ENCODE results near the genes KRTAP19-2, KRTAP20-4 and HUNK.

GRCh38 chr21:28754075-28754720, 131.0 kb downstream of the N6AMT1 start:
- PRO-cap, result no peak

GRCh38 chr21:29002424-29003198, 9.9 kb upstream of the LTN1 start:
- PRO-cap, result bidirectional peak, plus-strand start at chr21:29002854, minus-strand start at chr21:29002781

DNA sequence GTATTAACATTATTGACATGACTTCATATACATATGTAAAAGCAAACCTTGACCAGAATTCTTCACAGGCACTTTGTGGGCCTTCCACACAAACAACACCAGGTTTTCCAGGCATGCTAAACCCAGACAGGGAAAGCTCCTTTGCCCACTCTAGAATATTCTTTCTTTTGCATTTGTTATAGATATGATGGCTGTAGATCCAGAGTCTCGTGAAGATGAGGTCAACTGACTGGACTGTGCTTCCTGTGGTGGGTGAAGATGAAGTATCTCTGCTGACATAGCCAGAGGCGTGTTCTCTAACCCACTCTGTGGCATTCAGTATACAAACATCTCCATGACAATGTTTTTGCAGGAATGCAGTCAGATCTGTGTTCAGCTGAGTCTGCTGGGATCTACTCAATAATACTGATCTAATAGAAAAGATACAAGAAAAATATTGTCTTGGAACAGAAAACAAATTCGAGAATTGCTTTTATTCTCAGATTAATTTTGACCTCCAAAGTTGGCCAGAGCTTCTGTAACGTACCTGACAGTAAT, 11.4 kb downstream of the RWDD2B start:
- PRO-cap, result no peak

- PRO-cap, result no peak
Observed at GRCh38 chr21:29076867-29078132, 3.9 kb upstream of the CCT8 start.

- PRO-cap, result no peak
Observed at GRCh38 chr21:29174558-29175072, 44.2 kb downstream of the MAP3K7CL start.

DNA sequence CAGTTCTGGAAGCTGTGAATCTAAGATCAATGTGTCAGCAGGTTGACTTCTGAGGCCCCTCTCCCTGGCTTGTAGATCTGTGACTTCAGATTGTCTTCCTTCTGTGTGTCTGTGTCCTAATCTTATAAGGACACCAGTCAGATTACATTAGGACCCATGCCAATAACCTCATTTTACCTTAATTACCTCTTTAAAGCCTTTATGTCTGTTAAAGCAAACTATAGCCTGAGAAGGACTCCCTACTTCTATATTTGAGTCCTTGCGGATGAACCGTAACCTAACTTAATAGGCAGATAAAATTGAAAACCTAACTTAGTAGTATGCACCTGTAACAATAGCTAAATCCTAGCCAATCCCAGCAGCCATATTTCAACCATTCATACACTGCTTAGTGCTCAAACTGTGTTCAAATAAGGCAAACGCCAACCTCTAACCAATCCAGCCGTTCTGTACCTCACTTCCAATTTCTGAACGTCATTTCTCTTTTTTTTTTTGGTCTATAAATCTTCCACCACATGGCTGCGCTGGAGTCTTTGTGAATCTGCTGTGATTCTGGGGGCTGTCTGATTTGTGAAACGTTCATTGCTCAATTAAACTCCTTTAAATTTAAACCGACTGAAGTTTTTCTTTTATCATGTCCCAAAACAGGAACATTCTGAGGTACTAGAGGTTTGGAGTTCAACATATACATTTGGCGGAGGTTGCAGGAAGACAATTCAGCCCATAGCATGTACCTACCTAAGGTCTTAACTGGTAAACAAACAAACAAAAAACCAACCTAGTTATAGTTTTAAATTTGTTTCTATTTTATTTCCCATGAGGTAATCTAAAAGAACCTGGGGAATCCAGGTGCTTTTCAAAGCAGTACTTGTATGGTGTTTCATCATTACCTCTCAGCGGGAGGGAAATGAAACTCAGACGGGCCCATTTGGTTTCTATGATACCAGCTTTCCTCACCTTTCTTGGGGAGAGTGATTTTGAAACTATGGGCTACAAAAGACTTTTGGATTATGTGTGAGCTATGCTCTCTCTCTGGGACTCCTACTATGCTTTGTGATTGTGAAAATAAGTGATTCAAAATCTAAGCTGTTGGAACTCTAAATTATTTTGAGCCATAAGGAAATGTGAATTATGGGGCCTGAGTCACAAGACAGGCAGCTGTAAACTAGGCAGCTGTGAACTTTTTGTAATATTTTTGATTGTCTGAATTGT, 65.5 kb upstream of the BACH1 start:
- PRO-cap, result no peak

- PRO-cap, result no peak
Observed at GRCh38 chr21:29325878-29326437, 27.2 kb downstream of the BACH1 start.

- PRO-cap, result no peak
Observed at GRCh38 chr21:29346355-29347021, 47.8 kb downstream of the BACH1 start.

- PRO-cap, result no peak
Observed at GRCh38 chr21:29769356-29769868, 170.4 kb downstream of the GRIK1 start.

DNA sequence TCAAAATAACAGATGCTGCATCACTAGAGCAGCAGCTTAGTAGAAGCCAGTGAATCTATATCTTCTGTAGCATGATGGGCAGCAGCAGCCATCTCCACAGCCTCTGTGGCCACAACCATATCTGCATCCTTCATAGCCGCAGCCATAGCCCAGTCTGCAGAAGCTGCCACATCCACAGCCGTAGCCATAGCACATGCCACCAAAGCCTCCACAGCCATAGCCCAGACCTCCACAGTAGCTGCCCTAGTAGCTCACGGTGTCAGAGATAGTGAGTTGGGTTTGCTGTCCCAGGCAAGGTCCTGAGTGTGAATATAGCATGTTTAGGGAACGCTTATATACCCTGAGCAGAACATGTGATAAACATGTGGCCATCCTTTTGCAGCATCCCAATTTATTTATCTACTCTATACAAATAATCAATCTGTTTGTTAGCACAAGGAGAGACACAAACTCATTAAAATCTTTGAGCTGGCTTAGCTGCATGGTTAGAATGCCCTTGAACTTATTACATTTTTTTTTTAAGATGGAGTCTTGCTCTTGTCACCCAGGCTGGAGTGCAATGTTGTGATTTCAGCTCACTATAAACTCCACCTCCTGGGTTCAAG, at the start of gene KRTAP19-2:
TSS of gene KRTAP19-2 (minus strand) at position 283 of the 605 bp plus-strand sequence.
- PRO-cap, result no peak

DNA sequence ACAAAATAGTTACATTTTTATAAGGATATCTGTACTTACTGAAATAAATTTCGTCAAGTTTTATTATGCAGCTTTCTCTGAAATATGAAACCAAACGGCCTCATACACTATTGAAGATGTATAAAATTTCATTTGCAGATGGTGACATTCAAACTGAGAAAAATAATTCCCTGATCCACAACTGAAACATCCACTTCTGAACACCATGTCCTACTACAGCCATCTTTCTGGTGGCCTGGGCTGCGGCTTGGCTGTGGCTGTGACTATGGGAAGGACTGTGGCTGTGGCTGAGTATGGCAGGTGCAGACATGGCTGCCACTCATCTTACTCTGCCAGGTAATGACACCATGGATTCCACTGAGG, at the start of gene KRTAP20-4:
TSS of gene KRTAP20-4 (plus strand) at position 175 of the 363 bp plus-strand sequence.
- PRO-cap, result no peak

DNA sequence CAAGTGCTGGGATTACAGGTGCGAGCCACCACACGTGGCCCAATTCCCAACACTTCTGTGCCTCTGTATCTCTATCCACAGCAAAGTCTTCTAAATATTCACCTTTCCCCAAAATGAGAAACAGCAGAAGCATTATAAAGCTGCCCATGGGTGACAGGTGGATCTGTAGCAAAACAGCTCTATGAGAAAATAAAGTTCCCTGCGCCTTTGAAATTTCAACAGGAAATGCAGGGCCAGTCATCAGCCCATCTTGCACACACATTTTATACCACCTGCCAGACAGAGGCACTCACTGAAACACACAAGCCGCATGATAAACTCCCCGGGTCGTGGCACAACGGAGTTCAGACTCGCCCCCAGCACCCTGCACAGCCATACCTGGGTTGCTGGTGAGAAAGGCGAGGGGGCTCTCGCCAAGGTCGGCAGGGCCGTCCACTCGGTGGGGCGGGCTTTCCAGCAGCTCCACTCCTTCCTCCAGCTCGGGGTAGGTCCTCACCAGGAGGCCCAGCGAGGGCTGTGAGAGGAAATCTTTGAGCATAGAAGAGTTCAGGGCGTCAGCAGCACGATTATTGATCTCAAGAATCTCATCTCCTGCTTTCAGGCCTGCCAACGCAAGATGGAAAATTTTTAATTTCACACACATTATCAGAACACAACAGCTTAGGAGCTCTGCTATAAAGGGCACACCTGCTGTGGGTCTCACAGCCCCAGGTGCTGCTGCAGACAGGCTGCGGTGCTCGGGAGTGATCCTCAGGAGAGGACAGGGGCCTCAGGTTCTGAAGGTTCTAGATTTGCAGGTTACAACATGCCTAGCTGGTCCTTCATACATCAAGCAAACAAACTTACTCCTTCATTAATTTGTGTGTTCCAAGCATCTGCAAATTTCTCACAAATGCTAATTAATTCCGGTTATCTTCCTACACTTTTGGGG, 144.0 kb upstream of the KRTAP19-8 start:
- PRO-cap, result no peak

DNA sequence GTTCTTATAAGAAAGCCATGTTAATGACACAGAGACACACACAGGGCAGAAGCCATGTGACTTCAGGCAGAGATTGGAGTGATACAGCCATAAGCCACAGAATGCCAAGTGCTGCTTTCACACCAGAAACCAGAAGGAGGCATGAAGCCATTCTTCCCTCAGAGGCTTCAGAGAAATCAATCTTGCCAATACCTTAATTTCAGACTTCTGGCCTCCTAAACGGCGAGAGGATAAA, 147.4 kb upstream of the KRTAP19-8 start:
- PRO-cap, result no peak

- PRO-cap, result no peak
Observed at GRCh38 chr21:31511340-31511540, 148.3 kb upstream of the SOD1 start.

GRCh38 chr21:31557896-31558911, 101.3 kb upstream of the SOD1 start:
- PRO-cap, result no peak

DNA sequence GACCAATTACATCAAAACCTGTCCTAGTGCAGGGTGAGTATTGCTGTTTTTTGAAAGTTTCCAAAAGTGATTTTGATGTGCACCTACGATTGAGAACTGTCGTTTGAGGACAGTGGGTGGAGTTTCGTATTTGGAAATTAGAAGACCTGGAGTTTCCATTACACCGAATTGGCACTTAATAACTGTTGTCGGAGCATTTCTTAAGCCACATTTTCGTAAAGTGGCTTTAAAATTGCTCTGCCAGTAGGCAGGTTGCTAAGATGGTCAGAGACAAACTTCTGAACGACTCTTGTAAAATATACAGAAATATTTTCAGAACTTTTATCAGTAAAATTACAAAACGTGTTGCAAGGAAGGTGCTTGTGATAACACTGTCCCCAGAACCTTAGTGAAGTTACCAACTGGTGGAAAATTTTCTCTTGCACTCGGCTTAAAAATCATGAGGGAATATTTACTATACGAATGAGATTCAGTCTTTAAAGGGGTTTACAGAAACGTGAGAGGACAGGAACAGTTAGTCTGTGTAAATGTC, 1.2 kb downstream of the SOD1 start:
- PRO-cap, result no peak

- PRO-cap, result no peak
Observed at GRCh38 chr21:31677134-31678027, 17.9 kb downstream of the SOD1 start.

DNA sequence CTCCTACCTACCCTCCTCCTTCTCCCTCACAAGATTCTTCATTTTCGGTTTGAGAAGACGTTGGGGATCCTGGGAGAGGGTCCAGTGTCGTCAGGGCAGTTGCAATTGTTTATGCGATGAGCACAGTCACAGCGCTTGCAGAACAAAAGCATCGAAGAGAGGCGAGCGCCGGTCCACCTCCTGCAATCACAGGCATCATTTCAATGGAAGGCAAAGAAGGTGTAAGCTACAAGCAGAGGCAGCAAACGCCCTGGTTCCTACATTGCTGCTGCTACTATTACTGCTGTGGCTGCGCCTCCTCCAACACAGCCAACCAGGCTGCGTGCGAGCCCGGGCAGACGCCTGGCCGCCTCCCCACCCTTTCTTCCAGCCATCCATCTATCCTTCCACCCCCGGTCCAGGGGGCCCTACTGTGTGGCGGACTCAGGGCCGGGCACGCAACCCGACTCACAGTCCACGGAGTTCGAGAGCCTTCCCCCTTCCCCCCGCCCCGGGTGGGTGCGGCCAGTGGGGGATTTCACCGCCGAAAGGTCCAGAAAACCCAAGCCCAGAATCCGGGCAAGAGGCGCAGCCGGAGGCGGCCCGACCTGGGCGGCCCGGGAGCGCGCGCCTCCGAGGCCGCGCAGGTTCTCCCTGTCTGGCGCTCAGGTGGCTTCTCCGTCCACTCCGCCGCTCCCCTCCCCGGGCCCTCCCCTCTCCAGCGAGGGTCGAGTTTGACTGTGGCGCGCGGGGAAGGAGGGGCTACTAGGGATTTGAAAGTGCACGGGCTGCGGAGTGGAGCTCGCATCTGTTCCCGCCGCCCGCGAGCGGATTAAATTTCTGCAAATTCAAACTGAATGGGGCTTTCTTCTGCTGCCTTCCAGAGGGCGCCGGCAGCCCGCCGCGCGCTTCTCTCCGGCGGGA, at the start of gene HUNK:
TSS of gene HUNK (plus strand) at position 744 of the 903 bp plus-strand sequence.
- PRO-cap, result no peak

DNA sequence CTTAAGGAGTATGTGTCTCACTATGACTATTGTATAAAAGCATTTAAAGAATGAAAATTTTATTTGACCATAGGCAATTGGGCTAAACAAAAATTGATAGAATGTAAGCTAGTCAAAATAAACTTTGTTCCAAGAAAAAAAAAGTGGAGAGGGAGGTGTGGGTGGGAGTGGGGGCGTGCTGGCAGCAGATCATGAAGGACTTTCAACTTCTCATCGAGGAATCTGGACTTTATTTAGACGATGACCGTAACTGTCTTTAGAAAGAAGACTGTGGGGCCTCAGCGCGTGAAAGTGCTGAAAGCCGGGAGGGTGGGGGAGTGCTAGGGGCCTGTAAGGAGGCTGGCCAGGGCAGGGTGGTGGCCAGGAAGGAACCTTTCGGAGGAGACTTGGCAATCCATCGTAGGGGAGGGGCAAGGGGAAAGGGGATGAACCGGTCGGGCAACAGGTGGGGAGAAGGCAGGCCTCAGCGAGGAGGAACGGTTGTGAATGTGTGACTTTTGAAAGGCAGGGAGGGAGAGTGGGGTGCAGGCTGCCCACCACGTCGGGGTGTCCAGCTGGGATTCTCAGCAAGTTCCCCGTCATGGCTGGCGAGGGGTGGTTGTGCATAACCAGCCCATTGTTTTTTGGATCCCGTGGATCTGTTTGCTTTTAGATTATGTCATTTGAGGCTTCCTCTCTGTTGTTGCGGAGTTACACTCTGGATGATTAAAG, 35.4 kb downstream of the HUNK start:
- PRO-cap, result no peak

- PRO-cap, result no peak
Observed at GRCh38 chr21:31974383-31975016, 101.7 kb downstream of the HUNK start.

All from peritoneum (tissue), 1 donor.